Right ventricle myocardium (tissue), 1 donor: ENCODE results near the gene SMIM2.

DNA sequence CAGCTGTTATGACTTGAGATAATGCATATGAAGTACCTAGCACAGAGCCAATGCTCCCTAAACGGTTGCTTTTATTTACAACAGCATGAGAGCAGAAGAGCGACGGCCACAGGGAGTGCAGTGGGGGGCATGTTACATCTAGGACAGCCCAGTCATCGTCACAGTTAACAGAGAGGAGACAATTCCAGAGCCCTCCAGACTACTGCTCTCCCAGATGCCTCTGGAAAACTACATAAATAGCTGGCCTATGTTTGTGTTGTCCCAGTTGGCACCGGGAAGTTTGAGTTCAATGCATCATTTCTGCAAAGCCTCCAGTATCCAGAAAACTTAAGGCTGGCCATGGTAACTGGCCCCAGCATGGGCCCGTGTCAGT lies 321.6 kb downstream of the FOXO1 start:
- PRO-cap, 2 experiments: no peak in any of the 2 experiments

GRCh38 chr13:40617814-40618575 lies 48.4 kb downstream of the FOXO1 start:
- PRO-cap, 2 experiments: no peak in any of the 2 experiments

- PRO-cap, 2 experiments: no peak in any of the 2 experiments
Measured at GRCh38 chr13:40629759-40630422, 36.5 kb downstream of the FOXO1 start.

DNA sequence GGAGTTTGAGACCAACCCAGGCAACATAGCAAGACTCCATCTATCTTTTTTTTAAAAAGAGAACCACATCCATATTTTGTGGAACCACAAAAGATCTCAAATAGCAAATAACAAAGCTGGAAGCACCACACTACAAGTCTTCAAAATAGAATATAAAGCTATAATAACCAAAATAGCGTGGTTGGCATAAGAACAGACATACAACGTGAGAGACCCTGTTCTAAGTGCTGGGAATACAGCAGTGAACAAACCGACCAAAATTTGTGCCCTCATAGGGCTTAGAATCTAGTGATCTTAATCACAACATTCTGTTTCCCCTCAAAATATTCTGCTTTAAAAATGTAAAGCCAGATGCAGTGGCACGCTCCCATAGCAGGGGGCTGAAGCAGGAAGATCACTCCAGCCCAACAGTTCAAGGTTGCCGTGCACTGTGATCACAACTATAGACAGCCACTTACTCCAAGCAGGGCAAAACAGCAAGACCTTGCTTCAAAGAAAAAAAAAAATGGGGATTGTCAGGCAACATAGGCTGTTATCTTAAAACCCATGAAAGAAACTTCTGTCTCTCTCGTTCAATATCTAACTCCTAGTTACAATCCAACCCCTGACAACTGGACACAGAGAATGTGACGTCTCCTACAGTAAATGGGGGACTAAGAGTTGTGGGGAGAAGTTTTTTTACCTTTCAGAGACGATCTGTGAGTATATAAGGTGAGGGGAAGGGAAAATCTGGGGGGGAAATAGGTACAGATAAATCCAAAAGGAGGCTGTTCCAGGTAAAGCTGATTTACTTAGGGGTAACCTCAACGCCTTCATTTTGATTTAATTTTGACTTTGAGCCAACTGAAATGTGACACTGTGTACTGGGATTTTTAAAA lies 17.5 kb downstream of the ELF1 start:
- PRO-cap, 2 experiments: no peak in any of the 2 experiments

DNA sequence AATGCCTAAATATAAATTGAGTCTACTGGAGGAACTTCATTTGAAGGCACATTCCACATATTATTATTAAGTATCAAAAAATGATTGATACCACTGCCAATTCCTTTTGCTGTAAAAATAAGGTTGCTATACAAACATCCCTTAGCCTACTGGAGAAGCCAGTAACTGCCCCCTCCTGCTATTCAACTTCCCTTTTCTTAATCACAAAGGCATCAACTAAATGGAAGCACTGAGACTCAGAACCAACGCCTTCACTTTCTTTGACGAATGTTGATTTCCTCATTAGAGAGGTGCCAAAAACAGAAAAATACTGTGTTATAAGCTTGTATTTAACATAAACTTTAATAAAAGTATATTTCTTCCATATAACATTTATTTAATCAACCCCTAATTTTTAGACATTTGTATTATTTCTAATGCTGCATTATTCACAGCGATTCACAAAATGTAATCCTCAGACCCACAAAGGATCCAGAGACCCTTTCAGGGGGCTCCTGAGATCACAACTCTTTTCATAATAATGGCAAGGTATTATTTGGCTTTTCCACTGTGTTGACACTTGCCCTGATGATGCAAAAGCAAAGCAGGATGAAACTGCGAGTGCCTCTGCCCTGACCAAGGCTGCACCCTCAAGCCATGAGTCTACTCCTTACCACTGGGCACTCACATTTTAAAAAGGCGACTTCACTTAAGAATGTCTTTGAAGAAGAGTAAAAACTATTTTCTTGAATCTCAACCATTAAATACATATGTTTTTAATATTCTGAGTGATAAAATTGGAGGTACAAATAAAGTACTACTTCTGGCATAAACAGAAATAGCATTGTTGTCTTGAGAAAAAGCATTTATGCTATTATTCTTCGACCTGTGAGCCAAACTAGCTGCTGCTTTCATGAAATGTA lies 11.5 kb downstream of the ELF1 start:
- PRO-cap, 2 experiments: no peak in any of the 2 experiments

DNA sequence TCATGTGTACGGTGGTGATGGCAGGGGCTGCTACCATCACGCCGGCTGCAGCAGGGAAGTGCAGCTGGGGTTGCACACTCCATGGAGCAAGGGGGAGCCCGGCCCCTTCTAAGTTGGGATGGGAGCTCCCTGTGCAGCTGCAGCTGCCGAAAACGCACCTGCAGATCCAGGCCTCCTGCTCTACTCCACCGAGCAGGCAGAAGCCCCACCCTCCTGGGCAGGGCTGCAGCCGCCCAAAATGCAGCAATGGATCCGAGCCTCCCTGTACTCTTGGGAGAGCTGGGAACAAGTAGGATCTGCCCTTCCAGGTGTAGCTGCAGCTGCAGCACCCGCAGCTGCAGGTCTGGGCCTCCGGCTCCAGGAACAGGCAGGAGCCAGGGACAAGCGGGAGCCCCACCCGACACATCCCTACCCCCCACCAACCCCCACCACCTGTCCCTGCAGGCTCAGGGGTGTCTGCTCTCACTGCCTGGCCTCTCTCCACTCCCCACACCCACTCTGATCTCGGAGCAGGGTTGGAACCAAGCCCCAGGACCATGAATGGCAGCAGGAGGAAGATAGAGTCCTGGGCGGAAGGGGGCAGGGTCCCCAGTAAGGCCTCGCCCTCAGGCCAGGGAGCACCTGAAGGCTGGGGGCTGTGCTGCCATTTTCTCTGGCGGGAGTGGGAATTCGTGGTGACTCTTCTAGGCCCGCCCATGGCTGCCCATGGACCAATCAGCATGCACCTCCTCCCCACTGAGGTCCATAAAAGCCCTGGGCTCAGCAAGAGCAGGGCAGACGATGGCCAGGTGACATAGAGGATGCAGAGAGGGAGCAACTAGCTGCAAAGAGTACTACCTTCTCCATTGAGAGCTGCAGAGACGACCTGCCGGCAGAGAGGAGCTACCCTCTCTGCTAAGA lies 25.2 kb downstream of the KBTBD6 start:
- PRO-cap, 2 experiments: no peak in any of the 2 experiments

DNA sequence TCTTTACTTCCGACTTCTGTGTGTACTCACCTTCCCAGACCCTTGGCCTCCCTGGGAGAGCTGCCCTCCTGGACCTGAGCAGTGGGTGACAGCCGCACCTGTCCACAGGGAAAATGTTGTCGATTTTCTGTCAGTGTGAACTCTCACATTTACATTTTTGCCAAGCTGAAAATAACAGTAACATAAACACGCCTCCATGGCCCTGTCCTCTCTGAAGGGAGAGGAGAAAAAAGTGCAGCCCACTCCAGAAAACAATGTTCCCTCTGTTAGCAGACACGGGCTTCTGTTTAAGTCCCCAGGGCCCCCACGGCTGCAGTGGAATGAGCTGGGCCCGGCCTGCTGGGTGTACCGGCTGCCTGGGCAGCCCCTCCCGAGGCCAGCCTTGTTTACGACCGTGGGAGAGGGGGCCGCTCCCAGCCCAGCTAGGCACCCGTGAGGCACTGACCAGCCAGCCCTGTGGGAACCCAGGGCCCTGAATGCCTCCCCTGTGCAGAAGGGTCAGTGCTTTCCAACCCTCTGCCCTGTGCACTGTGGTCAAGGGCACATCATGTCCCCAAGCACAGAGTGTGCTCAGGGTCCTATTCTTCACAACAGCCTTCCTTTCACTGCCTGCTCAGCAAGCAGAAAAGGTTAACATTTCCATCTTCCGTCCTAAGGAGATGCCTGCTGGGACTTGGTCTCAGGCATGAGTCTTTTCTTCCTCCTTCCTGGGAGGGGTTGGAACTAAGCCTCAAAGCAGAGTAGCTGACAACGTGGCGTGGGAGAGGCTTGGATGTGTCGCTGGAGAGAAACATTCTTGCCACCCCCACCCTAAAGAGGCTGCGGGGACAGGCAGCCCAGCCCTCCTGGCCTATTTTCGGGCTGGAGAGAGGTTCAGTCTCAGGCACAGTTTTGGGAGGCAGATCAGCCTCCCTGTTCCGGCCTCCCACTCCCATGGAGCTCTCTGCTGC lies 90.0 kb downstream of the RGCC start:
- PRO-cap, 2 experiments: peak in 2 of 2 experiments; most common plus-strand start position 738 of the sequence (in 1); most common minus-strand start position 699 of the sequence (in 2)

- PRO-cap, 2 experiments: no peak in any of the 2 experiments
Measured at GRCh38 chr13:41864784-41864983, 96.2 kb downstream of the VWA8 start.

DNA sequence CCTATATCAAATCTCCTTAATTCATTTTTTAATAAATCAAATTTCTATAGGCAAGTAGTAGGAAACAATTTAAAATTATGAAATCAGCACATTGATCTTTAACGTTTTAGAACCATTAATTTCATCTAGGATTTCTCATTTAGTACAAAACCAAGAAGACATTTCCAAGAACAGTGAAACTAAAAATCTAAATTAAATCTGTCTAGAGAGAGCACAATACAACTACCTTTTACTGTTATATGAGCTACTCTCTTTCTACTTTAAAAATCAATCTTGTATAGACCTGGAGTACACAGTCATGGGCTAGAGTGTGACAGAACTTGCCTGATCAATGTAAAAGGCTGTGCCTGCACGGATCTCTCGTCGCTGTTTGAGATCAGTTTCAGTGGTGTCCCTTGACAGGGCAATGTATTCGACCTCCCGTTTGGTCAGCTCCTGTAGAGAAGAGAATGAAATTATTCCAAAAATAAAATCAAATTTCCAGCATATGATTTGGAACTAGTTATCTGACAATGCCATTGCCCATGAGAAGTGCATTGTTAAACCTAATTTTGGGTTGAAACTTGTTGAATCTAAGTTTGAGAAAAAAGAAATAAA lies 53.5 kb downstream of the VWA8 start:
- PRO-cap, 2 experiments: no peak in any of the 2 experiments

DNA sequence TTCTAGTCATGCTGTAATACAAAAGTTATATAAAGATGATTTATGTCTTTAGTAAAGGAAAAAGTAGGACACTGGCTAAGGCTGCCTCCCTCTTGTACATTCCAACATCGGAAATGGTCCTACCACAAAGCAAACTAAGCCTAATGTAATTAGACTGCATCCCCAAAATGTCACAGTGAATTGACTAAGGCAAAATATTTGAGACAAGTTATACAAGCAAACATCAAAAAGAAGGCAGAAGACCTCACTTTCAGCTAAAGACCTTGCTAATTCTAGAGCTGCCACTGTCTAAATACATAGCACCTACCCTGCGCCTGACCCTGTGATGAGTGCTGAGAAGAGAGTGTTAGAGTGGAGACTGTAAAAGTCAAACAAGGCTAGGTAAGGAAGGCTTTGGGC lies 852 bp upstream of the VWA8 start:
- PRO-cap, 2 experiments: no peak in any of the 2 experiments

DNA sequence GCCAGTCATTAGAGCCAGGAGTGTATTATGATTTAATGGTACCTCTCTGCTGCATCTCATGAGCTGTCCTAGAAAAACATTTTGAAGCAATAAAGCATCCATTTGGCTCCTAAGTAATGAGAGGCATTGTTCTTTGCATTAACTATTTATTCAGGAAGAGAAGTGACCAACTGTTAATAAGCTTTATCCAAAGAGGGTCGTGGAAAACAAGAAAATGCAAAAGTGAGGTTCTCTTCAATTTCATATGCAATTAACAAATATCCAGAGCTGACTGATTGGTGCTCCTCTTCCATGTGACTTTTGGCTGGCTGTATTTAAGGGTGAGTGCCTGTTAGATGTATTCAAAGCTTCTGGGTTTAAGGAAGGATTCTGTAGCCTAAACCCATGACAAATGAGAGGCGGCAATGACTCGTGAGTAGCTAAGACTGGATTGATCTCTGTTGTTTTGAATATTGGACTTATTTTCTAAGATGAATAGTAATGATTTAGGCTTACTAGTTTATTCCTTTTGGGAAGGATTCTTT lies 105.2 kb downstream of the DGKH start:
- PRO-cap, 2 experiments: no peak in any of the 2 experiments

- PRO-cap, 2 experiments: no peak in any of the 2 experiments
Measured at GRCh38 chr13:42450837-42451372, 123.0 kb upstream of the TNFSF11 start.

DNA sequence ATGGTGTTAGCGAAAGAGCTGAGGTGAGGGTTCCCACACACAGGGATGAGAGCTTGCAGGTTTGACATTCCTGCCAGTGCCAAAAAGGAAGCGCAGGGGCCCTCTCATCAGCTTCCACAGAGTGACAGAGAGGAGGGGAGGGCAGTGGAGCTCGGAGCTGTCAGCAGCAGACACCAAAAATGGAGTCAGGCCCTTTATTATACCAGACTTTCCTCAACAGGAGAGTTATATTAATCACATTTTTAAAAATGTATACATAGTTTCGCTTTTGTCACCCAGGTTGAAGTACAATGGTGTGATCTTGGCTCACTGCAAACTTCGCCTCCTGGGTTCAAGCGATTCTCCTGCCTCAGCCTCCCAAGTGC lies 65.3 kb upstream of the FAM216B start:
- PRO-cap, 2 experiments: peak in 2 of 2 experiments; most common plus-strand start position 144 of the sequence (in 2)

DNA sequence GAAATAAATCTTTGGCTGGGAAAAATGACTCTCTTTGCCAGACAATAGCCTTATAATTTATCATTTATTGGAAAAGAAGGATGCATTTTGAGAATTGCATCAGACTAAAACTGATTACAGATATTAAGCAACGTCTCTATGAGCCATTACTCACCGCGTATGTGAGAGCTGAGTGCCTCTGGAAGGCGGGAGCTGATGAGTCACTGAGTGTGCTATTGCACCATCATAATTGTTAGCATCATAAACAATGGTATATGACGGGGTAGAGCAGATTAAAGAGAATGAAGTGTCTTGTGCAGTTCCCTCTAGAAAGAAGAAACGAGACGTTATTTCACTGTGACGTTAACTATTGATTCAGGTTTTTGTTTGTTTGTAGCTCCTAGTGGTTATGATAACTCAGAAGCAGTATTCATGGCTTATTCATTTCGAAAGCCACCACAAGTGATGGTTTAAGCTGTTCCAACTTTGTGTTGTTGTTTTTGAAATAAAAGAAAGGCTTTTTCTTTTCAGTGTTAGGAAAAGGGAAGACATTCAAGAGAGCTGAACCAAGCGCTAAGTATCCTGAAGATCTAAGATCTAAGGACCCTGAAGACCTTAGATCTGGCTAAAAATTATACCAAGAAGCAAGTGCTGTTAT lies 60.9 kb upstream of the FAM216B start:
- PRO-cap, 2 experiments: no peak in any of the 2 experiments

GRCh38 chr13:43036827-43037438 lies 13.5 kb downstream of the DNAJC15 start:
- PRO-cap, 2 experiments: peak in 2 of 2 experiments; most common plus-strand start chr13:43037097 (in 2); most common minus-strand start chr13:43037020 (in 2)

- PRO-cap, 2 experiments: peak in 2 of 2 experiments; most common plus-strand start chr13:43986703 (in 2); most common minus-strand start chr13:43986401 (in 1)
Measured at GRCh38 chr13:43986146-43986964, 106.7 kb downstream of the LACC1 start.

GRCh38 chr13:44101428-44101737 lies 59.7 kb downstream of the SMIM2 start:
- PRO-cap, 2 experiments: no peak in any of the 2 experiments

DNA sequence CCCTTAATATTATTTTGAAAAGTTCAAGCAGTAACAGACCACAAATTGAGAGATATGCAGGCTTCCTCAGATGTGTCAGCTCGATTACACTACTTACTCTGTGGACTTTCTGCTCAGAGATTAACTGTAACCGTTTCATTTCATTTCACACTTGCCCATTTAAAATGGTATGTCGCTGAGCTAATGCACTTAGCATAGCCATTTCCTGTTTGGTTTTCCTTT lies 43.8 kb downstream of the SMIM2 start:
- PRO-cap, 2 experiments: no peak in any of the 2 experiments

DNA sequence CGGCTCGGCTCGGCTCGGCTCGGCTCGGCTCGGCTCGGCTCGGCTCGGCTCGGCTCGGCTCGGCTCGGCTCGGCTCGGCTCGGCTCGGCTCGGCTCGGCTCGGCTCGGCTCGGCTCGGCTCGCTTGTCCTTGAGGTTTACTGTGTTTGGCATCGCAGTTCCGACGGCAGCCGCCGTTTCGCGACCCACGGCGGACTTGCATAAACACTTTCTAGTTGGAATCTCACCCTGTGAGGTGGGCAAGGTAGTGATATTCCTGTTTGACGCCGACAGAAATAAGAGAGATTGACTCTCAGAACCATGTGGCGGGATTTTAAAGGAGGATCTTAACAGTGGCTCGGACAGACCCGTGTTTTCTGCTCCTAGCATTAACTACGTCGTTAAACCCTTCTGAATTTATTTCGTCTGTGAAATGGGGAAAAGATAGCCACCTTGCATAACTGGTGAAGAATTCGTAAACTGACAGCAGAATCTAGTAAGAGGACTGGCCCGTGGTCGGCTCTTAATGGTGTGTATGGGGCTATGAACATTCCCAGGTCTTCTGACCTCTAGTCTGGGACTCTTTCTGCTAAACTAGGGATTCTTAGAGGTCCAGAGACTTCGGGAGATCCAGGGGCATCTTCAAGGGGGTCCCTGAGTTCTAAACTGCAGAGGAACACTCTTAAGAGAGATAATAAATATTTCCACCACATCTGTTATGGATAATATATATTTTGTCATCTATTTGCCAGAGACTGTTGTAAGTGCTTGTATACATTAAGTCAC lies 18.7 kb downstream of the SMIM2 start:
- PRO-cap, 2 experiments: peak in 2 of 2 experiments; most common plus-strand start position 156 of the sequence (in 2)

DNA sequence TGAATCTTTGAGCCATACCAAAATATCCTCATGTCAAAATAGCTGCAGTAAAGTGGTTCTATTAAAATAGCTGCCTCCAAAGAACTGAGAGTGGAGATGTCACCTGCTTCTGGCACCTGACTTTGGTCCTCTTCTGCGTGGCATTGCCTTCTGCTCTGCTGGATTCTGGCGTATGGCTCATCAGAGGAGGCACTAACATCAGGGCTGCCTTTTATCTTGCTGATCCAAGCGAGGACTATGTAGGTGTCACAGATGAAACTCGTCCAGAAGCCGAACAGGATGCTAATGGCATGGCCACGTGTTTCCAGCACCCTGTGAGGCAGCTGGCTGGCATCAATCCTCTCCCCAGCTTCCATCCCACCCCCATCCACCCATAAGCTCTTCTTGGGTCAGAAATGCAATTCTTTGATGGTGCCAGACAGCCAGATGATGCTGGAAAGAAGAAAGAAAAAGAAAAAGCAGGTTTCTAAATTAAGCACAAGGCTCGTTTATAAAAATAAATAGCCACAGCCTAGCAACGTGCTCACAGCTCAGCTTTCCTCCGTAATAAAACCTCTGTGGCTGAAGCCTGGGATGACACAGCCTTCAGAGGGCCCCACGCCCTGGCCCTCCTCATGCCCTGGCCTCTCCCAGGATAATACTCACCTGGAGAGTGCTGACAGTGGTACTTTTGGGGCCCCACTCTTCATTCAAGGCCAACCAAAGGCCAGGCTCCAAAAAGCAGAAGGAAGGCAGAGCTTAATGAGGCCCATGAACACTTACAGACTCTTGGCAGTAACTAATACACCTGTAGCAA lies at the start of gene SMIM2:
TSS of gene SMIM2 (minus strand) at position 758 of the 796 bp plus-strand sequence.
- PRO-cap, 2 experiments: peak in 2 of 2 experiments; most common plus-strand start position 576 of the sequence (in 1); most common minus-strand start position 174 of the sequence (in 2)